ENCODE measurements around a stretch of chr1.

- PRO-cap: unidirectional peak, plus-strand start at chr1:153507190
Observed at GRCh38 chr1:153506626-153507546, 28.9 kb downstream of the S100A6 start.

- PRO-cap: no peak
Observed at GRCh38 chr1:153522325-153522674, 13.5 kb downstream of the S100A6 start.

GRCh38 chr1:153567000-153567442 lies 1.4 kb upstream of the S100A2 start:
- PRO-cap: no peak

- PRO-cap: no peak
Observed at GRCh38 chr1:153610825-153611565, 1.9 kb downstream of the S100A16 start.

- PRO-cap: no peak
Observed at GRCh38 chr1:153617068-153617497, 958 bp upstream of the S100A14 start.

DNA sequence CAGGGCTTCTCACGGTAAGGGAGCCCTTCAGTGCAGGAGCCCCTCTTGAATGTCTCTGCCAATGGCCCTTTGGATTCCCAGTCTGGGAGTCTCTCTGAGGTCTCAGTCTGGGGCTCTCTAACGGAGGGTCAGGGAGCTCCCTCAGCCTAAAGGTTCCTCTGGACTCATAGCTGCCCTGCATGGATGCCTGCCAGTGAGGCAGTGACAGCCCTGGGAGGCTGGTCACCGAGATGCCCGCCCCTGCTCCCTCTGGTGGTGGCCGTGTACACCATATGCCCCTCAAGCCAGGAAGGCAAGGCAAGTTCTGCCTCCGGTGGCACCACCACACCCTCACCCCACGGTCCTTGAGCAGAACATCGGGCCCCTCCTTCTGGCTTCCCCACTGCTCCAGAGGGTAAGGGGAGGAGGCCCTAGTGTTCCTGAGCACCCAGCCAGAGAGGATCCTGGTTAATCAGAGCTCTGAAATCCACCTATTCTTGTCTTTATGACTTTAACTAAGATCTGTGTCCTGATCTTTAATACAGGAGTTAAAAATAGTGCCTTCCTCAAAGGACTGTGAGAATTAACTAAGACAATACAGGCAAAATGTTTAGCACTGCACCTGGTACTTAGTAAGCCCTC lies 1.5 kb upstream of the S100A14 start:
- PRO-cap: no peak

- PRO-cap: no peak
Observed at GRCh38 chr1:153645248-153646374, 11.7 kb downstream of the CHTOP start.

- PRO-cap: no peak
Observed at GRCh38 chr1:153686773-153687434, 8.4 kb downstream of the NPR1 start.

GRCh38 chr1:153923017-153923431 lies 252 bp upstream of the GATAD2B start:
- PRO-cap: bidirectional peak, plus-strand start at chr1:153923169, minus-strand start at chr1:153922972; unidirectional peak, plus-strand start at chr1:153923390

DNA sequence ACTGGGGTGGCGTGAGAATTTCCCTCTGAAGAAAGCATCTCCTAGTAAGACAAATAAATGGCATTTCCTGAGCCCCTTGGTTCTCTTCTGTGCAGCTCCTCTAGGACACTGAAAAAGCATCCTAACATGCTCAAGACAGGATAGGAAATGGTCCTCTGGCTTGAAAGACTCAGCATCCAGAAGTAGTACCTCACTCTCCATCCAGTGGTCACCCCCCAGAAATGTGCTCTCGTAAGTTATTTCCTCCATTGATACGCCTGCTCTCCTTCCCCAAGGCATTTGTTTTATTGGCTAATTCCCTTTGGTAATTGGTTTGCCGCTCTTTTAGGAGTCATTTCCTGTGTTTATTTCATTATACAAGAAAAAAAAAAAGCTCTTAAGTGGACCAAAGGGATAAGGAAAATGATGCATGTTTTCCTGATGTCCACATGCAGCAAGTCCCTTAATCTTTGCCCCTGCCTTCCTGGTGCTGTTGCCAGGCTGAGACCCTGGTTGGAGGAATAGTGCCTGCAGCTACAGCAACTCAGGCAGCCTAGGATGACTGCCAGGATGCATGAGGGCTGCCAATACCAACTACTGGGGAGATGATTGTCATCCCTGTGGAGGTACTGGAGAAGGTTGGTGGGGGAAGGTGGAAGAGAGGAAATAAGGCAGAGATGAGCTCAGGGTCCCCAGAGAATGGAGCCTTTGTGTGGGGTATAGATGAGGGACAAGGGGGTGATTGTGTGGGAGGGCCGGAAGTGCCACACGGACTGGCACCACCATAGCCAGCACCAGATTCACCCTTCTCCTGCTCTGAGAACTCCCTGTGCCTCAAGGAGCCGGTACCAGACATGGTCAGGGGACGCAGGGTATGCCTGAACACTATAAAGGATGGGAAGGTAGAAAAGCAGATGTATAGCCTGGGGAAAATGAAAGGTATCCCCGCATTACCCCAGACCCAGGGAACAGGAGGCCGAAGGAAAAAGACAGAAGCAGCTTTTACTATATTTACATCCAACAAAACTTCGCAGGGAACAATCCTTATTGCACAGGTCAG lies 6.1 kb upstream of the GATAD2B start:
- PRO-cap: no peak

- PRO-cap: no peak
Observed at GRCh38 chr1:153973182-153974160, 4.0 kb downstream of the JTB start.

GRCh38 chr1:153978230-153979005 lies 944 bp upstream of the JTB start:
- PRO-cap: no peak

GRCh38 chr1:153981078-153981584 lies 3.7 kb upstream of the JTB start:
- PRO-cap: no peak

GRCh38 chr1:154157393-154158335 lies 34.2 kb downstream of the TPM3 start:
- PRO-cap: no peak

DNA sequence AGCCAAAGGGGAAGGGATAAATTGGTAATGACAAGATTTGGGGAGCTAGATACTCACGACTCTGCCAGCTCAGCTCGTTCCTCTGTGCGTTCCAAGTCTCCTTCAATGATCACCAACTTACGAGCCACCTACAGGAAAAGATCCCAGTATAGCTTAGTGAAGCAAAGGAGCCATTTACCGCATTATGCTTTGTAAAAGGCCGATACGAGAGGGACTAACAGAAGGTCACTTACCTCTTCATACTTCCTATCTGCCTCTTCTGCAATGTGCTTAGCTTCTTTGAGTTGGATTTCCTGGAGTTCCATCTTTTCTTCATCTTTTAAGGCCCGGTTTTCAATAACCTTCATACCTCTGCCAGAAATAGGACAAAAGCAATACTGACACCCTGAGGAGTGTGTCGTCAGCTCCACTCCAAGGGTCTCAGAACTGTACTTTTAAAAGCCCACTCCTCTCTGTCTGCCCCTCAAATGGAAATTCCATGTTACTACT lies 19.0 kb downstream of the TPM3 start:
- PRO-cap: no peak

DNA sequence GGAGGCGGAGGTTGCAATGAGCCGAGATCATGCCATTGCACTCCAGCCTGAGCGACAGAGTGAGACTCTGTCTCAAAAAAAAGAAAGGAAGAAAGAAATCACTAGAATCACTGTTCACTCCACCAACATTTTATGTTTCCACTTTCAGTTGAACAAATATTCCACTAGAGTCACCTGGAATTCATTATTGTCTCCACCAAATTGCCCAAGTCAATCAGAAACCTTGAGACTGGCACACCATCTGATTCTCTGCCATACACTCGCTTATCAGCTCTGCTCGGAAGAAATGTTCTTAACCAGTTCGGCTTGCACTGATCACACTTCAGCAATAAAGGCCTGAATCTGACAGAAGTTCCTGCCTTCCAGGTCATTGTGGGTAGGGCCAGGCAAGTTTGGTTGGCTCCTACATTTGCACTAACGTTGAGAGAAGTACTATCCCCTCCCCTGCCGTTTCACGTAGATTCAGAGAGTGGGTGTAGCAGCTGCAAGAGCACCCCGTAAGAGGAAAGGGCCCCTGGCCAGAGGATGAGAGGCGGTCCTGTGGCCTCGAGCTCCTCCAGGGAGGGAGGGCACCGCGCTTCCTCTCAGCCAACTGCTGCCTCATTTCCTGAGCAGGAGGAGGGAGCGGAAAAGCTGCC lies 9.9 kb downstream of the TPM3 start:
- PRO-cap: unidirectional peak, plus-strand start at position 614 of the sequence

DNA sequence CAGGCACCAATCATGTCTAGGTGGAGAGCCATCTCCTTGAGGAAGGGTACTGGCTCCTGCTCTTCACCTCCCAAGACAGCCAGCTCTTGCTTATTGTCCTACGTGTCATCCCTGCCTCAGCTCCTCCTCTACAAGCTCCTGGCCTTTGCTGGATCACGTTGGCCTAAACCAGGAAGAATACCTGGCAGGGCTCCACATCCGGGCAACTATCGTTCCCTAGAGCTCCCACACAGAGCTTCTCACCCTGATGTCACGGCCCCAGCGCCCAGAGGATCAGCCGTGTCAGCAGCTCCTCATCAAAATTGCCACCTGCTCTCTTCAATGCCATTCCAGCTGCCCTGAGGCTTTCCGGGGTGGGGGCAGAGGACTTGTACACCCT lies 1.9 kb upstream of the TPM3 start:
- PRO-cap: no peak

DNA sequence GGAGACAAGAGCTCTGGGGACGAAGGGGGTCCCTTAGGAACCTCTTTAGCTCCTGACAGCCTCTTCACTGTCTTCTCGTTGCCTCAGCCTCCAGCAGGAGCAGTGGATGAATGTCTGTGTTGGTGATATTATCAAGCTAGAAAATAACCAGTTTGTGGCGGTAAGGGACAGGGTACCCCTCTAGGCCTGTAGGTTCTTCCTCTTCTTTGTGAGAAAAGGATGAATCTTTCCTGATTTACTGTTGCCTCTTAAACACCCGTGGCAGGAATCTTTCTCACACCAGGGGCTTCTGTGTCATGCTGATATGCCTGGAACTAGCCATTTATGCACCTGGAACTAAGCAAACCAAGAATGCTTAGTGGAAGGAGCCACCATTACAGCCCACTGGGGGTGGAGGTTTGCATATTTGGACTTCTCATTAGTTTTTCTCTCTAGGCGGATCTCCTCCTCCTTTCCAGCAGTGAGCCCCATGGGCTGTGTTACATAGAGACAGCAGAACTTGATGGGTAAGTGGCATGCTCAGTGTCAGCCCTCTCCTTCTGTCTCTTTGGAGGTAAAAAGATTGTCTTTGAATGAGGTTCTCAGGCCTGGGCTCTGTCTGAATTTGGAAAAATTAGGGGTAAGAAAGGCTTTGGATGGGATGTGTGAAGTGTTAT lies 6.3 kb downstream of the ATP8B2 start:
- PRO-cap: no peak

DNA sequence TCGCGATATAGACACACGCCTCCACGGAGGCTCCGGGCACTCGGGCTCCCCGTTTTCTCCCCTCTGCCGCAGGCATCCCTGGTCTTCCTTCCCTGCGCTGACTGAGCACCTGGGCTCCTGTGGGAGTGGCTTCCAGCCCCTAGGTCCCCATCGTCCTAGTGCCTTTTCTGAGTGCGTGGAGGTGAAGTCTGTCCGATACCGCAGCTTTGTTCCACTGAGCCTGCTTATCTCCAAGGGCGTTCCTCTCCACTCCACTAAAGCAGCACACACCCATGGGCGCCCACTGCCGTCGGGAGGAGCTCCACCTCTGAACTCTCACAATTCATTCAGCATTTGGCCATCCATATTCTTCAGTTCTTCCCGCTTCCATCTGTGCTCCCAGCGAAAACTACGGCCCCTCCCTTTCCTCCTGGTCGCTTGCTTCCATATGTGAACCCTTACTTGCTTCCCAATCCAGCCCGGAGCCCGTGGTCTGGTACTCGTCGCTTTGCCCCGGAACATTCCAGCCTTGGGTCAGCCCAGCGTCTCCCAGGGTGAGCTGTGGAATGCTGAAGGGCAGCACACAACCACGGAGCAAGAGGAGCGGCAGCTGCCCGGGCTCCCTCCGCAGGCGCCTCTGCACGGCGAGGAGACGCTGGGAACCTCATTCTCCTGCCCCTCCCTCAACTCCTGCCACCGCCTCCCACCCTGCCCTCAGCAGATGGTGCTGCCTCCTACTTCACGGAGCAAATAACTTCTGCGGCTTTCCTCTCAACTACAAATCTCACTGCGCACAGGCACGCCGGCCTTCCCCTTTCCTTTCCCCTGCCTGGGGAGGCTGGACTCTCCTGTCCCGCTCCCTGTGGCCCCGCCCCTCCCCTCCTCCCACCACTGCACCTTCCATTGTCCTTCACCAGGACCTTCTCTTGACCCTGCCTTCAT lies 27.5 kb downstream of the ATP8B2 start:
- PRO-cap: no peak

- PRO-cap: bidirectional peak, plus-strand start at chr1:154406396, minus-strand start at chr1:154406195
Observed at GRCh38 chr1:154405751-154406837, 951 bp downstream of the IL6R start.

All from left common carotid artery plus branches (tissue), 1 donor.